Measurements from ENCODE around the gene FAM83D.

GRCh38 chr20:38155686-38156254, 9.3 kb downstream of the TGM2 start:
- PRO-cap: no peak

DNA sequence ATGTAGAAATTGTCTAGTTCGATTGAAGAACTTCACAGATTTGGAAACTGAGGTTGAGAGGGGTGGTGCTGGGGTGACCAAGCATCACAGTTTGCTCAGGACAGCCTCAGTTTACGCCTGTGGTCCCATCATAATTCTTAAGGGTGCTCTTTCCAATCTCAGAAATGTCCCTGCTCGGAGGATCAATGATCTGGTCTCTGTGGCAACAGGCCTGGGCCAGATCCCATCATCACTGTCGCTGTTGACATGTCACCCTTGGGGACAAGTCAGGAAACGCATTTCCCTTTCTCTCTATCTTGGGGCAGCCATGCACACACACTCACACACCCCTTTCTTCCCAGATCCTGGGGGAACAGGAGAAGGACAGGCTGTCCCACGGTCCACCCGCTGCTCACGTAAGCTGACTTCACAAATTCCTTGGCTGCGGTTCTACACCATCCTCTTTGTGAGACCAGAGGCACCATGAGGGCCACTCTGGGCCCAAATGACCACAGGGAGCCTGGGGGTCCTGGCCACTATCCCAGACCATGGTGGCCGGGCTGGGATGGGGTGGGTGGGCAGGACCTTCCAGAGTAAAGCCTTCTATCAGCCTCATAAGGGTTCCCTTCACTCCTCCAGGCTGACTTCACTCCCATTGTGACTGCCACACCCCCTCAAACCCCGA, 7.0 kb downstream of the TGM2 start:
- PRO-cap: no peak

DNA sequence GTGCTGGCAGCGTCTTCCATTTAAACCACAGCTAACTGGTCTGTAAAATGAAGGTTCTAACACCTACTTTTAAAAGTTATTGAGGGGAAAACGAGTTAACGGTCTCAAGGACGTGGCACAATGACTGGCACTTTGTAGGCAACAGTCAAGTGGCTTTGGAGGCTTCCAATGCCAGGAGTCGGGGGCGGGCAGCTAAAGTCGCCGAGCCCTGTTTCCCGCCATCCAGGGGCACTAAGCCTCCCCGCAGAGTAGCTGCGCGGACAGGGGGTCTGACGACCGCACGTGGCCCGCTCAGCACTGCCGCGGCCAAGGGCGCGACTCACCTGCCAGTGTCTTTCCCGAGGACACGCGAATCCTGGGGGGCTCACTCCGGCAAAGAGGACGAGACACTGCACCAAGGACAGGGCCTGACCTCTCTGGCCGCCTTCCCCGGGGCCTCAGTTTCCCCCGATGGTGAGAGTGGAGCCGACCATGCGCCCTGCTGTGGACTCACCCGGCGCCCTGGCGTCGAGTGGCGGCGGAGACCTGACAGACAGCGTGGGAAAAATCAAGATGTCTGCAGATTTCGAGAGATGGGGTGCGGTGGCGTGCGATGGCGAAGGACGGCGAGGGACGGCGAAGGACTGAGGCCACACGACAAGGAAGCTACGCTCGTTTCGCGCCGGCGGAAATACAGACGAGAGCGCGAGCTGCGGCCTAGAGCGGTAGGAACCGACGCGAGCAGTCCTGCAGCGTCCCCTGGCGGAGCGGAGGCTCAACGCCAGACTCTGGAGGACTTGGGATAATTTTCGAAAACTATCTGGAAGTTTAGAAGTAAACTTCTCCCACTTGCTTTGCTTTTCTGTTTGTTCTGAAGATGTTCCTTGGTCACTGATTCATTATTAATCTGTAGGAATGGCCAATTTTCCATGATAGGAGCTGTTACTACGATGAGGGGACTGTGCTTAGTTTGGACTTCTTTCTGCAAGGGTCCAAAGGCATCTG, 37.6 kb upstream of the RALGAPB start:
- PRO-cap: unidirectional peak, plus-strand start at position 249 of the sequence; unidirectional peak, minus-strand start at position 625 of the sequence

DNA sequence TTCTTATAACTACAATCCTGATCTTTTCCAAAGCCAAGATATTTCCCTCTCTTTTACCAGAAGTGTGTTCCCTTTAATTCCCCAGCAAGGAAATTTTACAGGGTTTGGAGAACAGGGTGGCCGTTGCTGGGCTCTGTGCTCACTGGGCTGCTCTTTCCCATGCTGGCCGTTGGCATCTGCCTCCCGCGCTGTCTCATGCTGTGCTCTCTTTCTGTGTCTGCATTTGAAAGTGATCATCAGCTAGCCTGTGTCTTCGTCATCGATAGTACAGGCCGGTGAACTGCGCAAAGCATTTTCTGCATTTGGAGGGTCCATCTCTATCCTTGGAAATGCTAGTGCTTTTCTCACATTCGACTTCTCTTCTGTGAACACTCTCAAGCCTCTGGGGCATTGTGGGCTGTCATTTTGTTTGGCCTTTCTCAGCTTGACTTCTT, 30.8 kb upstream of the RALGAPB start:
- PRO-cap: no peak

GRCh38 chr20:38504858-38505565, 32.4 kb downstream of the RALGAPB start:
- PRO-cap: no peak

DNA sequence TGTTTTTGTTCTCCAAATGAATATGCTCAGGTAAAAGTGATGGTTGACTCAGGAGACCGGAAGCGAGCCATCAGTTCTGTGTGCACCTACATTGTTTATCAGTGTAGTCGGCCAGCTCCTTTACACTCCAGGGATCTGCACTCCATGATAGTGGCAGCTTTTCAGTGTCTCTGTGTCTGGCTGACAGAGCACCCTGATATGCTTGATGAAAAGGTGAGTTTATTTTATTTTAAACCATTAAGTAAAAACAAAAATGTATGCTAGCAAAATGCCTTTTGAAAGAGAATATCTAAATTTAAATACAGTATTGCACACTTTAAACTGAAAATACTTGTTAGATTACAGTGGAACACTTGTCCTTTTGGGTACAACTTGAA, 41.3 kb upstream of the ADIG start:
- PRO-cap: no peak

GRCh38 chr20:38559453-38559815, 21.6 kb upstream of the ADIG start:
- PRO-cap: no peak

DNA sequence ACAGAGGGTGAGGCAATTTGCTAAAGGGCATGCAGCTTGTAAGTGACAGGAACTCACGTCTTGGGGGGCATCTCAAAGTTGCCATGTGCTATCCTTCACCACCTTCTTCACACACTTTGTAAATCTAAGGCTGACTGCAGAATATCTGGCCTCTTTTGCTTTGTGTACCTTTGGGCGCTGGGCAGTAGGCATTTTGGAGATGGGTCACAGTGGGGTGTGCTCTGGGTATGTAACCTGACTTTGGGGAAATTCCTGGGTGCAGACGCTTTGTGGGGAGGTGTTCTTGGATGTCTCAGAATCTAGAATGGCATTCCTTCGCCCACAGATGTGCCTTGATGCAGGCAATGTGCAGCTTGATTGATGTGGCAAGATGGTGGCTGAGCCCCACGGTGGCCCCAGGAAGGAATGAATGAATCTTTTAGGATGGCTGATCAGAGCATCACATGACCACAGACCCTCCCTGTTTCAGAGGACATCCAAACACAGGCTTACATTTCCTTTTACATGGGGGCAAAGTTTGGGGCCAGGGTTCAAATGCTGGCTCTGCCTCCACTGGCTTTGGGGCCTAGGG, 5.4 kb downstream of the PPP1R16B start:
- PRO-cap: no peak

GRCh38 chr20:38925920-38927227, at the start of gene FAM83D:
Gene FAM83D (plus strand): TSS chr20:38926417.
- PRO-cap: bidirectional peak, plus-strand start at chr20:38926417, minus-strand start at chr20:38926190

- PRO-cap: no peak
Observed at GRCh38 chr20:38970187-38970435, 8.0 kb downstream of the DHX35 start.

- PRO-cap: no peak
Observed at GRCh38 chr20:39886761-39887108, 802.3 kb downstream of the MAFB start.

- PRO-cap: no peak
Observed at GRCh38 chr20:40274141-40274625, 414.9 kb downstream of the MAFB start.

- PRO-cap: no peak
Observed at GRCh38 chr20:40691418-40692302, 2.6 kb upstream of the MAFB start.

DNA sequence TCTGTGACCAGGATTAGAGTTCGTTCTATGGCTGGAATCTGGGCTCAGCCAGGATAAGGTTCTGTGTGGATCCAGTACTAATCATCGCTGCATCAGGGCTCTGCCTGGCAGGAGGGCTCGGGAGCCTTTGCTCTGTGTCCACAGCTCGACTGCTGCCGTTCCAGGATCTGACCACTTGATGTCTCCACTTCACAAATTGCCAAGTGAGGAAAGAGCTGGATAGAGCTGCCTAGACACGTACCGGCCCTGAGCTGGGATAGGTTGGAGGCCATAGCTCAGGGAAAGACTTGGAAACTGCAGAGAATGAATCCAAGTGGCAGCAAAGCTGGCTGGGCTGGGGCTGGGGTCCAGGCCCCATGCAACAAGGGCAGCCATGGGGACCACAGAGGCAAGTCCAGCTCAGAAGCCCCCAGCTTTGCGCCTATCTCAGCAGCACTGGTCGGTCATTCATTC, 38.1 kb upstream of the TOP1 start:
- PRO-cap: no peak

GRCh38 chr20:41017658-41018197, 10.9 kb upstream of the TOP1 start:
- PRO-cap: no peak

- PRO-cap: no peak
Observed at GRCh38 chr20:41092856-41093539, 44.3 kb upstream of the PLCG1 start.

- PRO-cap: no peak
Observed at GRCh38 chr20:41158339-41158961, 21.1 kb downstream of the PLCG1 start.

GRCh38 chr20:41177217-41178035, 40.1 kb downstream of the PLCG1 start:
- PRO-cap: no peak

GRCh38 chr20:41232967-41233840, 84.3 kb downstream of the ZHX3 start:
- PRO-cap: no peak

- PRO-cap: no peak
Observed at GRCh38 chr20:41358526-41359273, 7.9 kb downstream of the EMILIN3 start.